ENCODE data around the genes CALHM6, NUS1 and TRDN.

GRCh38 chr6:116461179-116461433 is at the start of gene CALHM6:
Gene CALHM6 (plus strand): TSS chr6:116461375.
- PRO-cap, result no peak
- RAMPAGE, long total RNA, result no peak

DNA sequence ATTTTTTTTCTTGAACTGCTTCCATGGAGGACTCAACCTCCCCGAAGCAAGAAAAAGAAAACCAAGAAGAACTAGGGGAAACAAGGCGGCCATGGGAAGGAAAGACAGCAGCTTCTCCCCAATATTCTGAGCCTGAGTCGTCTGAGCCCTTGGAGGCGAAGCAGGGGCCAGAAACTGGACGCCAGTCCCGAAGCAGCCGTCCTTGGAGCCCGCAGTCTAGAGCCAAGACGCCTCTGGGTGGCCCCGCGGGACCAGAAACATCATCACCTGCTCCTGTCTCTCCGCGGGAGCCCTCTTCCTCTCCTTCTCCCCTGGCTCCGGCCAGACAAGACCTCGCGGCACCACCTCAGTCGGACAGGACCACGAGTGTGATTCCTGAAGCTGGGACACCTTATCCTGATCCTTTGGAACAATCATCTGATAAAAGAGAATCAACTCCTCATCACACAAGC is 348 bp downstream of the RSPH4A start:
- PRO-cap, result unidirectional peak, minus-strand start at position 223 of the sequence
- RAMPAGE, long total RNA, result no peak

GRCh38 chr6:117244547-117245627 is 20.5 kb upstream of the VGLL2 start:
- PRO-cap, result no peak
- RAMPAGE, long total RNA, result no peak

DNA sequence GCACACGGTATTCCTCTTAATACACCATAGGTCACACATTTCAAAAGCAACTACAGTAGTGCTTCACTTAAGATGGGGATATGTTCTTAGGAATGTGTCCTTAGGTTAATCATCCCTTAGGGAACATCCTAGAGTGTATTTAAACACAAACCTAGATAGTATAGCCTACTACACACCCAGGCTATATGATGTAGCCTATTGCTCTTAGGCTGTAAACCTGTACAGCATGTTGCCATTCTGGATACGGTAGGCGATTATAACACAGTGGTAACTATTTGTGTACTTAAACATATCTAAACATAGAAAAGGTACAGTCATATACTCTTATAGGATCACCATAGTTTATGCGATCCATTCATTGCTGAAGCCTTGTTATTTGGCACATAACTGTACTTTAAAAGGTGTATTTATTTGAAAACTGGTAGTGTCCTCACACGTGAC is 911 bp upstream of the GOPC start:
- PRO-cap, result no peak
- RAMPAGE, long total RNA, result no peak

- PRO-cap, result bidirectional peak, plus-strand start at chr6:117675502, minus-strand start at chr6:117675284
- RAMPAGE, long total RNA, result start-site peak on the minus strand at chr6:117675307-117675332, 34 and 16 reads in 2 replicates
Measured at GRCh38 chr6:117674574-117675652, at the start of gene NUS1. Gene NUS1 (plus strand): TSS chr6:117675469.

DNA sequence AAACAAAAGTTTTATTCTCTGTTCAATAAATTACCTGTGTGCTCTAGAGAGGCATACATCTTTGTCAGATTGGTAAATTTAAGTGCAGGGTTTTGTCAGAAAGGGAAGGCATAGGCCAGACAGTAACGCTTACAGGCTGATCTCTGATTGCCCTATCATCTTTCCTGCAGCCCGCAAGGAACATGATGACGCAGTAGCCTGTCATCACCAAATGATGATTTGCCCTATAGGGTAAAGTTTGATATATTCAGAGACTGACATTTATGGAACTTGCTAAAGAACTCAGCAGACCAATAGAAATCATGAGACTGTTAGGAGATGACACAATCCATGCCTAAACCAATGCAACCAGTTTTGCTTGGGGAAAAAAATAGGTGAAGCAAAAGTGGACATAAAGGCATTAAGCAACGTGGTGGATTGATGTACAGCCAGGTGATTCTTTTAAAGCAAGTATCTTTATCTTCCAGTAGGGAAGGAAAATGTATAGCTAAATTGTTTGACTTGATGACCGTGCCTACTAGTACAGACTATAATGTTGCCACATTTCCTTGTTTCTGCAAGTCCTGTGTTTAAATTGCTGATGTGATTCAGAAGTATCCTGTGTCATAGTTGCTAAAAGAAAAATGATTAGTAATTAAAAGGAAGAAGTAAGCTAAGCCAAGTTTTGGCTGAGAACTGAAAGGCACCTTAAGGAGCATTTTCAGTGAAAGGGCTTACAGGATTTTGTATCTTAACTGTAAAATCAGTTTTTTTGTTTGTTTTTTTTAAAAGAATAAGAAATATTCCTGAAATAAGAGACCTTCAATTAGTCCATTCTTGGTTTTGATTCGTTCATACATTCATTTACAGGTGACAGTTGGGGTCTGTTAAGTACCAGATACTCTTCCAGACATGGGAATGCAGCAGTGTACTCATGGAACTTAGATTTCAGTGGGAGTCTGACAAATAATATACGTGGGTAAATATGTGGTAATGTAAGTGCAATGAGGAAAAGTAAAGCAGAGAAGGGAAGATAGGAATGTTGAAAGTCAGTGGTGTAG is 2.5 kb downstream of the NUS1 start:
- PRO-cap, result no peak
- RAMPAGE, long total RNA, result no peak

- PRO-cap, result no peak
- RAMPAGE, long total RNA, result no peak
Measured at GRCh38 chr6:118295247-118295871, 252.7 kb upstream of the PLN start.

DNA sequence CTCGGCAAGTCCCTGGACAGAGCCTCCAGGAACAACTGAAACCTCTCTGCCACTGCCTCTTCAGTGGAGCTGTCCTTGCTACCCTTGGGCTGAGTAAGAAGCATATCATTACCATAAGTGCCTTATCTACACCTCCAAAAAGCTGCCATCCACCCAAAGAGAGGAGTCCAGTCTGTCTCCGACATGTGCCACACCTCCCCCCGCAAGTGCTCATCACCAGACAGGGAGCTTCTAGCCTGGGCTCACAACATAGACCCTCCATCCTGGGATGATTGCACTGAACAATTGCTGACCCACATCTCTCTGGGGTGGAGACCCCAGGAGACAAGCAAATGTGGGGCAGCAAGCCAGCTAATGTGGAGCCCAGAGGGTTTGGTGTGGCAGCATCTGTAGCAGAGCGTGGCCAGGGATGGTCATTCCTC is 140.1 kb upstream of the PLN start:
- PRO-cap, result no peak
- RAMPAGE, long total RNA, result no peak

- PRO-cap, result no peak
- RAMPAGE, long total RNA, result no peak
Measured at GRCh38 chr6:118468875-118469325, 79.2 kb upstream of the PLN start.

DNA sequence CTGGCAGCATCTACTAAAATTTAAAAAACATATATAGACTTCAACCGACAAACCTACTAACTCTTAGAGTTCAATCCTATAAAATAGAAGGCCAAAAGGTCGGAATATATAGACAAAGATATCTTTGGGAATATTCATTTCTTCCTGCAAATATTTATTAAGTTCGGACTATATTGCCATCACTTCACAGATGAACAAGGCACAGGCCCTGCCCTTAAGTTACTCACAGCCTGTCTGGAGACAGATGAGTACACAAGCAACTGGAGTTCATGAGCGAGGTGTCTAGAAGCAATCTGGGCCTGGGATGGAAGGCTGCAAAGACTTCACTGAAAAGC is 56.6 kb upstream of the CEP85L start:
- PRO-cap, result no peak
- RAMPAGE, long total RNA, result no peak

GRCh38 chr6:118916289-118916677 is 18.7 kb downstream of the MCM9 start:
- PRO-cap, result no peak
- RAMPAGE, long total RNA, result no peak

GRCh38 chr6:119261341-119261766 is 88.2 kb downstream of the MAN1A1 start:
- PRO-cap, result no peak
- RAMPAGE, long total RNA, result no peak

- PRO-cap, result no peak
- RAMPAGE, long total RNA, result no peak
Measured at GRCh38 chr6:119348244-119349145, 1.1 kb downstream of the MAN1A1 start.

DNA sequence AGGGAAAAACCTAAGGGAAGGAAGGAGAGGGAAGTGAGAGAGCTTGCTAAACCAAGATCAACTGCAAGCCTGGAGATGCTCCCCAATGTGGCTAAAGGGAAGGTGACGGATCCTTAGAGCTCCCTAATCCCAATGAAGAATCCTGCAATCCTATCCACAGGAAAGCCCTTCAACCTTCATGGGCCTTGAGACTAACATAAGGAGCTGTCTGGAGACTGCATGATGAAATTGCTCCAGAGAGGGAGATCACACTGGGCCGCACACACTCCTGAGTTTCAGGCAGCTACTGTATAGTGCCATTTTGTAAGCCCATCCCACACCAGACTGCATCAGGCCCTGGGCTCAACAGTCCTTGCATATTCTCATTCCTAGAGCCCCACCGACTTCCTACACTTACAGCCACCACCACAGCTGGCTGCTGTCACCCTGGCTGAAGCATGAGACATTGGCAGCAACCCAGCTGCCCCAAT is 877.2 kb upstream of the MAN1A1 start:
- PRO-cap, result no peak
- RAMPAGE, long total RNA, result no peak

- PRO-cap, result no peak
- RAMPAGE, long total RNA, result no peak
Measured at GRCh38 chr6:120931395-120931777, 402.9 kb downstream of the TBC1D32 start.

GRCh38 chr6:121573426-121573782 is 138.0 kb downstream of the GJA1 start:
- PRO-cap, result no peak
- RAMPAGE, long total RNA, result no peak

DNA sequence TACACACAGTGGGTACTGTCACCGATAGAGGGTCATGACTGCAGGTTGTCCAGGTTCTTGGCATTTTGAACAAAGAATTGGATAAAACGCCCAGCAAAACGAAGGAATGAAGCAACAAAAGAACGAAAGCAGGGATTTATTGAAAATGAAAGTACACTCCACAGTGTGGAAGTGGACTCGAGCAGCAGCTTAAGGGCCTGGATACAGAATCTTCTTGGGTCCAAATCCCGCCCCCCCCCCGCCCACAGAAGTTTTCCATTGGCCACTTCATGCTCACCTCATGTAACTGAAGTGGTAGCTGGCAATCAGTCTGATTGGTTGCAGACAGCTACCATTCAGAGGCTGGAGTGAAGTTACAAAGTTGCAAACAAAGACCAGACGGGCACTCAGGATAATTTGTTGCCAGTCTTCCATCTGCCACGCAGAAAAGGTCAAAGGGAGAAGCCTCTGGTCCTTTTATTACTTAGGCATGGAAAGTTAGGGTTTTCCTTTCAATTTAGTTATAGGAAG is 25.9 kb upstream of the FABP7 start:
- PRO-cap, result no peak
- RAMPAGE, long total RNA, result no peak

DNA sequence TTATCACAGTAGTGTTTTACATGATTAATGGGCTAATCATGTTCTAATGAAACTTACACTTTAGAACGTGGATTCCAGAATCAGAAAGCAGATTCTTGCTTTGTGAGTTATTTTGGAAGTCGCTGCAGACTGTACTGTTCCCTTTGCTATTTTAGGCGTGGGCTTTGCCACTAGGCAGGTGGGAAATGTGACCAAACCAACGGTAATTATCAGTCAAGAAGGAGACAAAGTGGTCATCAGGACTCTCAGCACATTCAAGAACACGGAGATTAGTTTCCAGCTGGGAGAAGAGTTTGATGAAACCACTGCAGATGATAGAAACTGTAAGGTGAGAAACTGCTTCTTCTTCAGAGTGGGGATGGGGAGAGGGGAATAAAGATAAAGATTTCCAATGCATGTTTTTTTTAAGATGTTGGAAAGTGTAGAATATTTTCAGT is 638 bp downstream of the FABP7 start:
- PRO-cap, result no peak
- RAMPAGE, long total RNA, result no peak

GRCh38 chr6:123636739-123637327 is at the start of gene TRDN:
Gene TRDN (minus strand): TSS chr6:123636950.
- PRO-cap, result no peak
- RAMPAGE, long total RNA, result no peak

GRCh38 chr6:124924139-124924742 is 38.0 kb upstream of the RNF217 start:
- PRO-cap, result no peak
- RAMPAGE, long total RNA, result no peak